ENCODE measurements around a stretch of chr17.

GRCh38 chr17:18101653-18102462 lies 6.7 kb upstream of the MYO15A start:
- PRO-cap = no peak

- PRO-cap = no peak
These were observed 8.9 kb downstream of the MYO15A start for GRCh38 chr17:18117451-18117912.

GRCh38 chr17:18184168-18185258 lies 885 bp downstream of the ALKBH5 start:
- PRO-cap = unidirectional peak, minus-strand start at chr17:18184735; unidirectional peak, minus-strand start at chr17:18184915

- PRO-cap = no peak
These were observed 17.8 kb upstream of the LLGL1 start for GRCh38 chr17:18207632-18207996.

- PRO-cap = no peak
These were observed 11.6 kb downstream of the FLII start for GRCh38 chr17:18246688-18247619.

DNA sequence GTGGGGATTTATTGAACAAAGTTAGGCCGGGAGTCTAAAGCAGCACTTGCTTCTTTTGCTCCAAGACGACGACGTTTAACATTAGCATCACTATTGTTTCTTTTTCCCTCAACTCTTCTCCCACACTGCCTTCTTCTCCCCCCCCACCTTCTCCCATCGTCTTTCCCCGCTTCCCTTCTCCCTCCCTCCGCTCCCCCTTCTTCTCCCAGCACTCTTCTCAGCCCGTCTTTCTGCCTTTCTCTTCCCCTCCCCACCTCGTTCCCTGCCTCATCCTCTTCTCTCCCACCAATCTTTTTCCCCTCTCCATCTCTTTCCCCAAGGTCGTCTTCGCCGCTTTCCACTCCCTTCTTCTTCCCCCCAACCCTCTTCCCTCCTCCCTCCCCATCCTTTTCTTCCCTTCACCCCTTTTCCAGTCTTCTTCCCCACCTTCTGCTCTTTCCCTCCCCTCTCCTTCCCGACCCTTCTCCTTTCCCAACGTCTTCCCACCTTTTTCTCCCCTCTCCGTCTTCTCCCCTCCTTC lies 33.2 kb downstream of the EVPLL start:
- PRO-cap = no peak

GRCh38 chr17:18867140-18867582 lies 9.2 kb downstream of the PRPSAP2 start:
- PRO-cap = no peak

DNA sequence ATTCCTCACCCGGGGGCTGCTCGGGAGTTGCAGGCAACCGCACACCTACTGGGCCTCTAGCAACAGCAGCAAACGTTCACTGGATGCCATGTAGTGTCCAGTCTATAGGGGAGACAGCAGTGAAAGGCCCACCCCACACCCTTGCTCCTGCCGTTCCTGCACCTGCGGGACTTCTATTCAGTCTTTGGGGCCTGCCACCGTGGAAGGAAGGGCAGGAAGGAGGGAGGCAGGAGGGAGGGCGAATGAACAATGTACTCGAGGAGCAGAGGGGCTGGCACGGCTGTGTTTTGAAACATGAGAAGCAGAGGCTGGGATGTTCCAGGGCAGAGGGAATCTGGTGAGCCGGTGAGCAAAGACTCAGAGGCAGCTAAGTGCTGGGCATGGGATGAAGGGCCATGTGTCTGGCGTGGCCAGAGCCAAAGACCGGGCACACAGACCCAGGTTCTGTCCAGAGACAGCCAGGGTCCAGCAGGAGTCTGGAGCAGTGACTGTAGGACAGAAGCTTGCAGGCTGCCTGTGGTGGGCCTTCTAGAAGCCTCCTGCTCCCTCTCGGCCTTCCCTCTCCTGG lies 15.3 kb downstream of the SLC5A10 start:
- PRO-cap = no peak

DNA sequence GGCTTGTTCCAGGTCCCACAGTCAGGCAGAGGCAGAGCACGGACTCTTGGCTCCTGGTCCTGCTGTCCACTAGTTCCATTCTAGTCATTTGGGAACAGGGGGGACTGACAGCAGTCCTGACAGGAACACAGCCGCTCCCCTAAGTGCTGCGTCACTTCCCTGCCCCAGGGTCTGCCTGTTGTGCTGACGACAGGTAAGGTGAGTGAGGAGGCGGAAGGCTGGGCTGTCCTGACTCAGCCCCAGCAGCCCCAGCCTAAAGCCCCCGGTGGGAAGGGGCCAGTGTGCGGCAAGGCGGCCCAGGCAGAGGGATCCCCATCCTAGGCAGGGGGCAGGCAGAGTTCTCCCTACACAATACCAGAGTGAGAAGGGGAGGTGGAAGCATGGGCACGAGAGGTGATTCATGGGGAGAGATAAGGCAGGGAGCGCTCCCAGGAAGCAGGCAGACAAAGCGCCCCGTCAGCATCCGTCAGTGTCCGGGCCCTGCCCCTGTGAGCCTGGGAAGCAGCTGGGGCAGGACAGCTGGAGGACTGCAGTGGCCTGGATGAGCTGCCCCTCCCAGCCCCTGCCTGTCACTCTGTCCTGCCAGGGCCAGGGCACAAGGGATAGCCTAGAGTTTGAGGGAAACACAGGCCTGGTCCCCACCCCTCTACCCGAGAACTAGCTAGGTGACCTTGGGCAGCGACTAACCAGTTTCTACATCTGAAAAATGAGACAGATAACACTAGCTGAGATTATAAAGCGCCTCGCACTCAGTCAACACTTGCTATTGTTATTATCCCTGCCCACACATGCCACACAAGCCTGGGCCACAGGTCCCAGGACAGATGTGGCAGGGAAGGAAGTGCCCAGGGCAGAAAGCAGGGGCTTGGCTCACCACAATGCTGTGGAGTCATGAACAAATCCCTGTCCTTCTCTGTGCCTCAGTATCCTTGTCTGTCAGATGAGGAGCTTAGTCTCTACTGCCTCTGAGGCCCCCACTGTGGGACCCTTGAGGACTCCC lies 3.9 kb downstream of the FAM83G start:
- PRO-cap = no peak

GRCh38 chr17:19111614-19112949 lies 15.3 kb upstream of the GRAPL start:
- PRO-cap = unidirectional peak, plus-strand start at chr17:19112062; unidirectional peak, minus-strand start at chr17:19112658

DNA sequence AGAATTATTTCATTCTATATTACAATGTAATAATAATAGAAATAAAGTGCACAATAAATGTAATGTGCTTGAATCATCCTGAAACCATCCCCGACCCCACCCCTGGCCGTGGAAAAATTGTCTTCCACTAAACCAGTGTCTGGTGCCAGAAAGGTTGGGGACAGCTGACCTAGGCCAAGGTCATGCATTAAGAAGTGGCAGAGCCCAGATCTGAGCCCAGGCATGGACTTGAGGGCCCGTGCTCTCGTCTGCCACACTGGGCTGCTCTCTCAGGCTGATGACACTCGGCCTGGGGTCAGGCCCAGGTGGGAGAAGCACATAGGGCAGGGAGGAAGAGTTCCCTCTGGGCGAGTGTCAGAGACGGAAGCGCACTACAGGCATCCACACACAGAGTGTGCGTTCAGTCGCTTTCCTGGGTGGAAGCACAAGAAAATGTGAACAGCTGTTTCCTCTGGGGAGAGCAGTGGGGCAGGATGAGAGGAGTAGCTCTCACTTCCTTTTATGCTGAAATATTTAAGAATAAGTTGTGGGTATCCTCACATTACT lies 59.8 kb downstream of the B9D1 start:
- PRO-cap = no peak

DNA sequence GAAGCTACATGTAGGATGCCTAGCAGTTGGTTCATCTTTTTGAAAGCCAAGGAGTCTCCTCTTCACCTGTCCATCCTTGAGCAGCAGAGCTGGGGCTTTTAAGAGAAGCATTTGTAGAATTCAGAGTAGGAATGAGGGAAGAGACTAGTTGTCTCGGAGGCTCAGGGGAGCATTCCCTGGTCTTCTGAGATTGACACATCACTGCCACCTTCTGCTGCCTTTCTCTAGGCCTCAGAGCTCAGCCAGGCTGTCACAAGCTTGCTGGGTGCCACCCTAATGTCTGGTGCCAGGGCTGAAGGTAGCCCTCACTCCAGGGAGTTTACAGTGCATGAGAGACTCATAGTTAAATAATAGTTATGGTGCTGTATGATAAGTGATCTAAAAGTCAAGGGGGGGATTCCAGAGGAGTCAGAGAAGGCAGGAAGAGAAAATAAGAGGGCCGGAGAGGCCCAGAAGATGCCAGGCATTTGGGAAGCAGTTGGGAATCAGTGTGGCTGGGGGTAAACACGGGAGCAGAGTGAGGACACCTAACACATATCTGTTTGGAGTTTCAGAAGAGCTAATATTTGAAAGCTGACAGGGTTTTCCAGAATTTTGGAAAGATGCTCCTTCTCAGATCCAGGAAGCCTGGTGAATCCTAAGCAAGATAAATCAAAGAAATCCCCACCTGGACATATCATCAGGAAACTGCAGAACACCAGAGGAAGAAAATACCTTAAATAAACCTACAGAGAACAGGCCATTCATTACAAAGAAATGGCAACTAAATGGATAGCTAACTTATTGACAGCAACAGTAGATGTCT lies 39.5 kb downstream of the B9D1 start:
- PRO-cap = no peak

GRCh38 chr17:19364670-19365530 lies 2.4 kb upstream of the B9D1 start:
- PRO-cap = no peak

DNA sequence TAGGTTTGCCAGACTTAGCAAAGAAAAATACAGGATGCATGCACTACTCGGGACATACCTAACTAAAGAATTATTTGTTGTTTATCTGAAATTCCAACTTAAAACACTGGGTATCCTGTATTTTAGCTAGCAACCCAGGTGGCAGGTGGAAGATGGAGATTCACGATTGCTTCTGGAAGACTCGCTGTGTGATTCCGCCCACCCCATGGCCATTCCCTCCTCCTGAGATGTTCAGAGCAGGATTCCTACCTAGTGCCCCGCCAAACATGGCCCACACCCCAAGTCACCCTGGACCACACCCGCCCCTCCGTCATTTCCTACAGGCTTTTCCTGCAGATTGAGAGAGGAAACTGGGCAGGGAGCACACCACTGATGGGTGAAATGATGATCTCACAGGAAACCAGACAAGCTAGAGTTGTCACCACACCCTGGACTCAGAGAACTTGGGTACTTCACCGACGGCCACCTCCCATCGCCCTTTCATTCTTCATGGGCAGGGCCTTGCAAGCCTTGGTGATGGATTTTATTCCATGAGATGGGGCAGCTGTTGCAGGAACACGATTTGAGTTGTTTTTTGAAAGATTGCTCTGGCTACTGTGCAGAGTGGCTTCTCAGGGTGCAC lies 7.2 kb upstream of the B9D1 start:
- PRO-cap = unidirectional peak, plus-strand start at position 437 of the sequence

GRCh38 chr17:19384554-19385750 lies 2.0 kb downstream of the MFAP4 start:
- PRO-cap = no peak

GRCh38 chr17:19457665-19458353 lies 46.8 kb downstream of the RNF112 start:
- PRO-cap = no peak

GRCh38 chr17:19539600-19540333 lies 6.1 kb downstream of the SLC47A1 start:
- PRO-cap = no peak

DNA sequence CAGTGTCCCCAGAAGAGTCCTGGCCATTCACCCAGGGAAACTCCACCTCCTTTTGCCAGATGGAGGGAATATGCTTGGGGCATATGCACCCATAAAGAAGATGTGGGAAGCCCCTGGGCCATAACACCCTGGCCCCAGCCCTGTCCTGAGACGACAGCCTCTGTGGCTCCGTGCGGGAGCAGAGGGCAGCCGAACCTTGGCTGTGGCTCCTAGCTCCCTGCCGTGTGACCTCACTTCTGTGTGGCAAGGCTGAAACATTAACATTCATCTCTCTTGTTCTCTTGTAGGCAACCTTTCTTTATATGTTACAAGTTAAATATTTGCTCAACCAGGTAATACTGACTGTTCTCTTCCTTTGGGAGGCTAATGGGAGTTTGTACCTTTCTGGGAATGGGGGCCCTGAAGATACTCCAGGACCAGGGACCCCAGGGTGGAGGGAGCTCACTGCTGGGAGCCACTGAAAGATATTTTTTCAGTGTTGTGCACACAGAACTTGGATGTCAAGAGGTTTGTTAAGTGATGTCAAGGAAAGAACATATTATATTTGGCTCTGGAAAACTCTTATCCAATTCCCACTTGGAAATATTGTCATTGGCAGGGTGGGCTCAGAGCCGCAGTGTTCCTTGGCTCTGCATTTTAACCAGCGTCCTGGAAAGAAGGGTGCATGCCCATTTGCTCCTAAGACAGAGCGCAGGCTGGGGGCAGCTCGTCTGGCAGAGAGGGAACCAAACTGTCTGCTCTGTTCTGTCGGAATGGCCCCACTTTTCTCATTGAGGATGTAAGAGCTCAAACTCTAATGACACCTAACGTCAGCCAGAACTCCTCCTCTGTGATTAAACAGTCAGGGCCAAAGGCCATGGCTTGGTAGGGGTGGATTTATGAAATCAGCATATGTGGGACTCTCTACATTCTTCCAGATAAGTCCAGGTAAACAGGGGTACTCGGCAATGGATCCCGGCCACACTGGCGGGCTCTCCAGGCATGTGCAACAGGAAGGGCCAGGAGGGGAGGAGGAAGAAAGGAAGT lies 17.8 kb downstream of the SLC47A1 start:
- PRO-cap = no peak

DNA sequence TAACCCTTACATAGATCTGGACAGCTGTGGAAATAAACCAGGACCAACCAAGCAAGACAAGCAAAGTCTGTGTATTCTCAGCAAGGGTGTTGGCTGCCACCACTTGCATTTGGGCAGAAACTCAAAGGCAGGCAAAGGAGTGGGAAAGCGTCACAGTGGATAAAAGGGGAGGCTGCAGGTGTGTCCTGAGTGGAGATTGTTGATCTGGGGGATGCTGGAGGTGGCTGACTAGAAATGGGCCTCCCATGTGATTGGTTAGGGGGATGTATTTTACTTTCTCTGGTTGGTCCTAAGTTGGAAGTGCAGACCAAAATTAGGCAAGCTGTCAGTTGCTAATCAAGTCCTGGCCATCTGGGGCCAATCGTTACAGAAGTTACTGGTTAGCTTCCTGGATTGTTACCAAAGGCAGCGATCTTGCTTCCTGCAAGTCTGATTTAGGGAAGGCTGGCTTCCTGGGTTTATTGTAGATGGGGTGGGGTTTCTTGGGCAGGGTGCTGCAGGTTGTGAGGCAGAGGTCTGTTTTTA lies 36.6 kb downstream of the SLC47A1 start:
- PRO-cap = no peak

DNA sequence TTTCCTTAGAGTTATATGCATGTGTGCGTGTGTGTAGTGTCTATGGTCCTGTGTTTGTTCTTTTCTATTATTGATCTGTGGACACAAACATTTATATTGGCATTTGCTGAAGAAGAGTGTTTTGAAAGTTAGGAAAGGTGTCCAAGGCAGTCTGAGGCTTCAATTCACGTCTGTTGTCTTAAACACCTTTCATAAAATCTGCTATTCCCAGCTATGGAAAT lies 6.0 kb upstream of the ALDH3A2 start:
- PRO-cap = no peak

Measured in pulmonary lymph node (tissue), 1 donor.